Mononuclear cell (primary cell): Measurements from ENCODE around the gene DNER.

DNA sequence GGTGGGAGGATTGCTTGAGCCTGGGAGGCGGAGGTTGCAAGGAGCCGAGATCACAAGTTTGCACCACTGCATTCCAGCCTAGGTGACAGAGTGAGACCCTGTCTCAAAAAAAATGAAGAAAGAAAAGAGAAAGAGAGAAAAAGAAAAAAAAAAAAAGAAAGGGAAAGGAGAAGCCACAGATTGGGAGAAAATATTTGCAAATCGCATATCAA, 10.7 kb downstream of the DNER start:
- RRBS, result no CpG with 5 or more reads among the region's 3 CpGs

DNA sequence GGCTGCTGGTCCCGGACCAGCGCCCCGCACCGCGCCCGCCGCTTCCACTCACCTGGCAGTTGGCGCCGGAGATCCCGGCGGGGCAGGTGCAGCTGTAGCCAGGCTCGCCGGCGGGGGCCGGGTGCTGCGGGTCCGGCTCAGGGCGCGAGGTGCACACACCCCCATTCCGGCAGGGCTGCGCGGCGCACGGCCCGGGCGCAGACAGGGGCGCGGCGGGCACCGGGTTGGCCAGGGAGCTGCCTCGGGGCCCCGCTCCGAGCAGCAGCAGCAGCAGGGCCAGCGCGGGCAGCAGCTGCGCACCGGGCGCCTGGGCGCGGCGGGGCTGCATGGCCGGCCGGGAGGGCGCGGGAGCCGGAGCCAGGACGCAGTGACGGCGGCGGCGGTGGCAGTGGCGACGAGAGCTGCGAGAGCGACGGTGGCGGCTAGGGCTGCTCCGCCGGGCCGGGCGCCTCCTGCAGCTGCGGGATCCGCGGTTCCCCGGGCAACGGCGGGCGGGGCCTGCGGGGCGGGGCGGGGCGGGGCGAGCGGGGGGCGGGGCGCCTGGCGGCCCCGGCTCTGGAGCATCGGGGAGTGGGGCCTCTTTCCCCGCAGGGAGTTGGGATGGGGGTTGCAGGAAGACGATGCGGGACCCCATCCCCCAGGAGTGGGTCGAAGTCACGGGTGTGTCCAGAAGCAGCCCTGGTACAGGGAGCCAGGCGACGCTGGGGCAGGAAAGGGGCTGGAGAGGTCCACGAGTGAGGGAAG, at the start of gene DNER:
Gene DNER (minus strand): TSS at position 460 of the 744 bp plus-strand sequence.
- RRBS, result 3% methylated on average over 42 of the region's 87 CpGs

DNA sequence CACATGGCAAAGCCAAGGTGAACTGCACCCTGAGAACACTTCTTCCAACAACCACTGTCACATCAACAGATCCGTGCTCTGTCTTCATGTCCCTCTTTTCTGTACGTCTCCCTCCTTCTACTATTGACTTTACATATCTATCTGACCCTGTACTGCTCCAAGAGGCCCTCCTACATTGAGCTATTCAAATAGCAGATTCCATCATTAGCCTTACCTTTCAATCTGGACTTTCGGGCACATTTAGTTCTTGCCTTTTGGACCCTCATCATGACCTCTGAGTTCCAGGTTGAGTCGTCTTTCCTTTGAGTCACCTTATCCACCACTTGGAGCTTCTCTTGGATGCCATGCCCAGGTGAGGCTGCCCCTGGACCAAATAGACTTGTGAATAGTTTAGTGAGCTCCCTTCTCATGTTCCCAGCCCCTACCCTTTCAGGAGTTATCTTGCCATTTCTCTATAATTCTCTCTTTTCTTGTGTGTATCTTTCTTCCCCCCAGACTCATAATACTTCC, 33.9 kb downstream of the SP110 start:
- RRBS, result no CpG with 5 or more reads among the region's 4 CpGs

DNA sequence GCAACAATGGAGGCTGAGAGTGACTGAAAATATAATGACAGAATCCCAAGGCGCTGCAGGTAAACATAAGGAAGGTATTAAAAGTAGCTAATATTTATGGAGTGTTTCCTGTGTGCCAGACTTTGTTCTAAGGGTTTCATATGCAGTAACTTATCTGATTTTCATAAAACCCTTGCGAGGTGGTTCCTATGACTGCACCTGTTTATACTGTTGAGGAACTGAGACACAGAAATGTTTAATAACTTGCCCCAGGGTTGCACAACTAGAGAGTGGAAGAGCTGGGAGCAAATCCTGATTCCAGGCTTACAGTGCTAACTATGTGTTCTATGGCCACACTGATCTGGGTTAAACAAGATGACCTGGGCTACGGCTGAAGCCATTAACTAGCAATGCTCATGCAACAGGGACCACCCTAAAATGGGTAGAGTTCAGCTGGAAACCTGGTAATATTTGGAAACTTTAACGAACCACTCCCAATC, 2.3 kb downstream of the SP110 start:
- RRBS, result no CpG with 5 or more reads among the region's 4 CpGs

GRCh38 chr2:230361502-230361860, 34.5 kb downstream of the SP140L start:
- RRBS, result no CpG with 5 or more reads among the region's 3 CpGs

DNA sequence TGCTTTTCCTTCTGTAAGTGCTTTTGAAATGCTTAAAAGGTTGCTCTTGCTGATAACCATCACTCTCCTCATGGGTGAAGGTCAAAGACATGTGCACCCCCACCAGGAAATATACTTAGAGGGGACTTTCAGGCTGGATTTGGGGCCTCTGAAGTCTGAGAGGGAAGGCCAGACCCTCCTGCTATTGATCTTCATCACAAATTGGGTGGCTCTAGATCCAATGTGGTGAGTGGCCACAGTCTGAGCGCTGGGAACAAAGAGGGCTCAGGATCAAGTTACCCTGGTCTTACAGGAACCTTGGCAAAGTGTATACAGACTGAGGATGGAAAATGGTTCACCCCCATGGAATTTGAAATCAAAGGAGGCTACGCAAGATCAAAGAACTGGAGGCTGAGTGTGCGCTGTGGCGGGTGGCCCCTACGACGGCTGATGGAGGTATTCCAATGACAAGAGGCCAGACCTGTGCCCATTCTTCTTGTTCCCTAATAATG, 24.2 kb upstream of the SP100 start:
- RRBS, result no CpG with 5 or more reads among the region's 6 CpGs

GRCh38 chr2:230409339-230409548, 6.8 kb upstream of the SP100 start:
- RRBS, result no CpG with 5 or more reads among the region's 1 CpG

DNA sequence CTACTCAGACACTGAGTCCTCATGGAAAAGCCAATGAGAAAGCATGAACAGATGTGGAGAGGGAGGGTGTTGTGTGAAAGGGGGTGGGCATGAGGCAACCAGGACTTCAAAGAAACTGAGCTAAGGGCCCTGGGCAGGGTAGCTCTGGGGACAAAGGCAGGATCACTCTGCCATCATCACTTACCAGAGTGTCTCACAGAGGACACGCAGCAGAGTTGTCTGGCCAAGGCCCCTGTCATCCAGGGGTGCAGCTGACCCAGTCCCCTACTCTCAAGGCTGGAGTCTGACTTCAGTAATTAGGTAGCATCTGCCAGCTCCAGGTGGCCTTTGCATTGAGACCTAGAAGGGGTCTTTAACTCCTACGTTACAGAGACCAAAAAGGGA, 32.6 kb downstream of the SP100 start:
- RRBS, result no CpG with 5 or more reads among the region's 2 CpGs

DNA sequence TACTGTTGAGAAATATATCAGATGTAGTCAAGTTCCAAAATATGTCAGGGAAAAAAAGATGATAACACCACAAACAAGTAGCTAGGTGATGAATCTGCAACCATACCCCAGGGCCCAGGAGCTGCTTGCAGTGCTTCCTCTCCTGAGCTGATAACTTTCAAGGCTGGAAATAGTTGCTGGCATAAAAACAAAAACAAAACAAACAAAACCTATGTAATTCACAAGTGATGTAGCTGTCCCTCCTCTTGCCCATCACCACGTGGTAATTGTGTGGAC, 82.6 kb downstream of the SP100 start:
- RRBS, result no CpG with 5 or more reads among the region's 1 CpG

- RRBS, result 1% methylated on average over 14 of the region's 62 CpGs
These were observed 1.0 kb downstream of the CAB39 start for GRCh38 chr2:230713368-230714406.

DNA sequence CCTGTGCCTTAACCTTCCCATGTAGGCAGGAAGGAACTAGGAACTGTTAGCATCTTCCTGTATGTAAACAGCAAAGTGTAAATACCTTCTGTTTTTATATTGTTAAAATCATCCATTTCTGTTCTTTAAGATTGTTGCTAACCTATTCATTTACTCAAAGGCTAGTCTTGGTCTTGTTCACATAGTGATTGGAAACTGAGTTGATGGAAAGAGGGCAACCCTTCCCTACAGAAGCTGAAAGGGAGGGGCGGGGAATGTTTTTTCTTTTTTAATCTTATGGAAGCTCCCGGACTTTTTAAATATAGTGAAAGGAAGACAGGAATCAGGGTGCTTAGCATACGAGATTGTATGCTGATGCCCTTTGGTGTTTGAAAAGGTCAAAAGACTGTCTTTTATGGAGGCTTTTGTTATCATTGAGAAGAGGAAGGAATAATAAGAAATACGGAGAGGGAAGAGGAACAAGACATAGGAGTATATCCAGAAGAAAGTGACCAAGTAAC, 14.0 kb downstream of the CAB39 start:
- RRBS, result no CpG with 5 or more reads among the region's 4 CpGs

GRCh38 chr2:230801565-230802508, 62.9 kb upstream of the ITM2C start:
- RRBS, result no CpG with 5 or more reads among the region's 10 CpGs

- RRBS, result no CpG with 5 or more reads among the region's 19 CpGs
These were observed 46.3 kb upstream of the ITM2C start for GRCh38 chr2:230818211-230819127.

GRCh38 chr2:230861612-230861961, 3.2 kb upstream of the ITM2C start:
- RRBS, result no CpG with 5 or more reads among the region's 9 CpGs

- RRBS, result 5% methylated on average over 9 of the region's 30 CpGs
These were observed 1.3 kb downstream of the ITM2C start for GRCh38 chr2:230865815-230866720.

- RRBS, result no CpG with 5 or more reads among the region's 8 CpGs
These were observed 3.8 kb downstream of the ITM2C start for GRCh38 chr2:230868514-230868922.

GRCh38 chr2:230894183-230894869, 29.6 kb downstream of the ITM2C start:
- RRBS, result no CpG with 5 or more reads among the region's 16 CpGs

DNA sequence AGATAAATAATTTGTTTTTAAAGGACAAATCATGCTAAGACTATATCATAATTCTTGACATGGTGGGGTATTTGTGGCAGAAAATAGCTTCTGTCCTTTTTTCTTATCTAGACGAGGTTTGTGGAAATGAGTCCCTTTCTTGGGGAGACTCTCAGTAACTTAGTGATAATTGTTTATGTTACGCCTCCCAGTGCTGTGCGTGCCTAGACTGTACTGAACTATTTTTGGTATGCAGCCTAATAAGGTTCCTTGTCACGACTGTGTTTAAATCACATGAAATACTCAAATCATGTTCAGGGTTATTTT, 23.7 kb downstream of the ARMC9 start:
- RRBS, result no CpG with 5 or more reads among the region's 4 CpGs

DNA sequence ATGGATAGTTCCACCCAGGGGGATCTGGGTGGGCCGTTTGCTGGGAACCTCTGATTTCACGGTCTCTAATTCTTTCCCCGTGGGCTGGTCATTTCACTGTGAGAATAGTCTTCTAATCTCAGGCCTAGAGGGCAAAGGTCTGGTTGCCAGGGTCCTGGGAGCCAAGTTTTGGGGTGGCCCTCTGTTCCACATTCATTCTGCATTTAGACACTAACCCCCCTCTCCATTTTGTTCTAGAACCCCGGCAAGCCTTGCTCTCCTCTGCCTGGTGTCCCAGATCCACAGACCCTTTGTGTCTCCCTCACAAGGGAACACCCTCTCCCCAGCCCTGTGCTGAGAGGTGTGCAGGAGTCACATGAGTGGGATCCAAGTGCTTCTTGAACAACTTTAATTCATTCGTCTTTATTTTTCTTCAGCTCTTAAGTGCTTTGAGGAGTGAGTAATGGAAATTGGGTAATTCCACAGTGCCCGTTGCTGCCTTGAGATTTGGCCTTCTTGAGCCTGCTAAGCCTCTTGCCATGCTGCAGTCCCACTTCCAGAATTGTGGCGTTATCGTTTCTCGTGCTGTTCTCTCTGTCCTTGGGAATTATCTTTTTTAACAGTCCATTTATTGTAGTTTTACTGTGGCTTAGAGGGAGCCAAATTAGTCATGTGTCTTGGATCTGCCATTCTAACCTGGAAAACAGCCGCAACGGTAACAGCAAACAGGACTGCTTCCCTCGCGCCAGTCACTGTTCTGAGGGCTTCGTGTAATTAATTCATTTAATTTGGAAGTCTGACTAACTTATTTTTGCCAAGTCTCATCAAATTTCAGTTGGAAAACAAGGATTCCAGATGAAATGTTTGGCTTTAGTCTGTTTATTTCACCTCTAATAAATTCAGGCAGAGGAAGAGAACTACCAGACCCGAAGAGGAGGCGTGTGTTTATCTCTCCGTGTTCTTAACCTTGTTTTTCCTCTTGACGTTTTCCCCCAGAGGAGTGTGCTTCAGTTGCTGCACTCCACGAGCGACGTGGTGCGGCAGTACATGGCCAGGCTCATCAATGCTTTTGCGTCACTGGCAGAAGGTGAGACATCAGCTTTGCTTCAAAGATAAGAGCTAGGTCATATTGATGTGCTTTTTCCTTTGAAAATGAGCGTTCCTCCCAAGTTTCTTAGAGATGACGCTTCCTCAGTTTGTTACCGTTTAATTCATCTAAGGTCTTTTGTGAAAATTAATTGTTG, 72.0 kb downstream of the ARMC9 start:
- RRBS, result no CpG with 5 or more reads among the region's 26 CpGs

DNA sequence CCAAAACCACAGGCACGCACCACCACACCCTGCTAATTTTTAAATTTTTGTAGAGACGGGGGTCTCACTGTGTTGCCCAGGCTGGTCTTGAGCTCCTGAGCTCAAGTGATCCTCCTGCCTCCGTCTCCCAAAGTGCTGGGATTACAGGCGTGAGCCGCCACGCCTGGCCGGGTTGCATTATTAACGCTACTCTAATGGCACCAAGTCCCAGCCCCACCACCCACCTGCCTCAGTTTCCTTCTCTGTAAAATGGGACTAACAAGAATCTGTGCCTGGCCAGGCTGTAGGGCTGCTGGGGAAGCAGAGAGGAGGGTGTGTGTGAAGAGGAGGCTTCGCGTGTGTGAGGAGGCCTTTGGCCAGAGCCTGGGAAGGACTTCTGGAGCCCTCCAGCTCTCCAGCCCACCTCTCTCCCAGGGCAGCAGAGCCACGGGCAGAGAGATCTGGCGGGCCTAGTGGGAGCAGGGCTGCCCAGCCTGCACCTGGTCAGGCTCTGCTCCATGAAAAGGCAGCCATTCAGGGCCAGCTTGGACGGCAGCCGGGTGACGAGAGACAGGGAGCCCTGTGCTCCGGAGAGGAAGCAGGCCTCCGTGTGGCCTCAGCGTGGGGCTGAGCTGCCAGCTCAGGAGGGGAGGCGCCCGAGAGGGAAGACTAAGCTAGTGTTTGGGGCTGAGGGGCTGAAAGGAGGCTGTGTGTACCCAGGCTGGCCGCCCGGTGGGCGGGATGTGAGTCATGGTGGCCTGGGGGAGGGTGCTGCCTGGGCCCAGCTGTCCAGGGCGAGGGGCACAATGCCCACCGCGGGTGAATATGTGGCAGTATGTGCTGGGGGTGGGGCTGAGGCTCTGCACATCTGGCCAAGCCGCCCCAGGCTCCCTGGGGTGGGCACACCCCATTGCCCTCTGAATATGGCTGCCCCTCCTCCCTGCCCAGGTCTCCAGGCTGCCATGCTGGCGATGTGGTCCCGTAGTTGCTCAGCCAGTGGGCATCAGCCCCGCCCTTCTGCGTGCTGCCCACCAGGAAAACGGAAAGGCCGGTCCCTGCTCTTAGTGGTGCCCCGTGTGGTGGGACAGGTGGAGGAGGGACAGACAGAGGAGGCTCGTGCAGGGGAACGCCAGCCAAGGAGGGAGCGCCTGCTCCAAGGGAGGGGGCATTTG, 7.2 kb upstream of the B3GNT7 start:
- RRBS, result 25% methylated on average over 2 of the region's 37 CpGs